T-cell (primary cell): ENCODE measurements around the genes CLK2 and HCN3.

DNA sequence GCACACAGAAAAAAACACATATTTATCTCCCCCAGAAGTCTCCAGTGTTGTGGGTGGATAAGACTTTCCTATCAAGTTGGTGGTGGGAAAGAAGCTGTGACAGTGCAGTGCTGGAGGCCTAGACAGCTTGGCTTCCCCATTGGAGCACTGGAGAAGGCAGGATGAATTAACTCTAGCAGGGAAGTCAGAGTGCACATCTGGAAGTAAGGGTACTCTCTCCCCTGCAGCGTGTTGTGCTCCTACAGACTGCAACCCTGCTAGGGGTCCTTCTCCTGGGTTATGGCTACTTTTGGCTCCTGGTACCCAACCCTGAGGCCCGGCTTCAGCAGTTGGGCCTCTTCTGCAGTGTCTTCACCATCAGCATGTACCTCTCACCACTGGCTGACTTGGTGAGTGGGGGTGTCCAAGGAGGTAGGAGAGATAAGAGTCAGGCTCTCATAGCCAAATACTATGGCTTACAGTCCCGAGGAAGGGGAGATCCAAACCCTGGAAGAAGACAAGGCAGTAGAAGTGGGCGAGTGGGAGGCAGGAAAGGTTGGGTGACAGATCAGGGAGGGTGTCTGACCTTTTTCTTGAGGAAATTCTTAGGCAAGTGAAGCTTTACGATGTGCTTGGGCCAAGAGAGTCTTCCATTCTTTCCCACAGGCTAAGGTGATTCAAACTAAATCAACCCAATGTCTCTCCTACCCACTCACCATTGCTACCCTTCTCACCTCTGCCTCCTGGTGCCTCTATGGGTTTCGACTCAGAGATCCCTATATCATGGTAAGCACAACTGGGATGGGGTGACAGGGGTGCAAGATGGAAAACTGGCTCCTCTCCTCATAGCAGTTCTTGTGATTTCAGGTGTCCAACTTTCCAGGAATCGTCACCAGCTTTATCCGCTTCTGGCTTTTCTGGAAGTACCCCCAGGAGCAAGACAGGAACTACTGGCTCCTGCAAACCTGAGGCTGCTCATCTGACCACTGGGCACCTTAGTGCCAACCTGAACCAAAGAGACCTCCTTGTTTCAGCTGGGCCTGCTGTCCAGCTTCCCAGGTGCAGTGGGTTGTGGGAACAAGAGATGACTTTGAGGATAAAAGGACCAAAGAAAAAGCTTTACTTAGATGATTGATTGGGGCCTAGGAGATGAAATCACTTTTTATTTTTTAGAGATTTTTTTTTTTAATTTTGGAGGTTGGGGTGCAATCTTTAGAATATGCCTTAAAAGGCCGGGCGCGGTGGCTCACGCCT is 2.1 kb downstream of the SLC50A1 start:
- PRO-cap, 7 experiments = no peak in any of the 7 experiments

- PRO-cap, 7 experiments = no peak in any of the 7 experiments
Measured at GRCh38 chr1:155187846-155188760, 14.5 kb downstream of the TRIM46 start.

DNA sequence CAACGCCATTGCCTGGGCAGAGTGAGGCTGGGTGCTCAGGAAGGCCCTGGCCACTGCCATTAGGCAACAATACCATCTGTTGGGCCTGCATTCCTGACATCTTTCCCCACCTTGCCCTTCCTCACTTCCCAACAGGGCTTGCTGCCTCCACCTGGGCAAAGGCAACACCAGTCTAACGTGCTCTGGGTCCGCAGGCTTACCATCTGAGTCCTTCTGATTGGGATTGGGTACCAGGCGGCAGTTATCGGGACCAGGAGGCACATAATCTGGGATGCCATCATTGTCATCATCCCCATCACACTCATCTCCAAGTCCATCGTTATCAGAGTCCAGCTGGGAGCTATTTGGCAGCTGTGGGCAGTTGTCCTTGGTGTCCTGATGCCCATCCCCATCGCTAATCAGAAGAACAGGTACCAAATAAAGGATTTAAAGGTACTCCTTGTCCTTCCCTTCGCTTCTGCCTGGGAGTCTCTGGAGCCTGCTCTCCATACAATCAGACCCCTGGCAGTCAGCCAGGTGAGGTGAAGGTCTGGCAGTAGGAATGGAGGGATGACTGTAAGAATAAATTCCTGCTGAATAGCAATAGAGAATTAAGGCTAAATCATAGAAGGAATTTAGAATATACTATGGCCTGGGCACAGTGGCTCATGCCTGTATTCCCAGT is 9.4 kb downstream of the THBS3 start:
- PRO-cap, 7 experiments = no peak in any of the 7 experiments

GRCh38 chr1:155226252-155227267 is 14.5 kb downstream of the GBA1 start:
- PRO-cap, 7 experiments = peak in 2 of 7 experiments; most common plus-strand start chr1:155226858 (in 1); most common minus-strand start chr1:155226710 (in 1)

- PRO-cap, 7 experiments = no peak in any of the 7 experiments
Measured at GRCh38 chr1:155247318-155248369, 6.6 kb upstream of the GBA1 start.

GRCh38 chr1:155262864-155263893 is 1.0 kb upstream of the SCAMP3 start:
- PRO-cap, 7 experiments = peak in 1 of 7 experiments; most common minus-strand start chr1:155263546 (in 1)

- PRO-cap, 7 experiments = peak in 7 of 7 experiments; most common plus-strand start chr1:155273606 (in 6); most common minus-strand start chr1:155273486 (in 7)
Measured at GRCh38 chr1:155272798-155273977, at the start of gene CLK2. TSS of gene CLK2 (minus strand) at chr1:155273504.

DNA sequence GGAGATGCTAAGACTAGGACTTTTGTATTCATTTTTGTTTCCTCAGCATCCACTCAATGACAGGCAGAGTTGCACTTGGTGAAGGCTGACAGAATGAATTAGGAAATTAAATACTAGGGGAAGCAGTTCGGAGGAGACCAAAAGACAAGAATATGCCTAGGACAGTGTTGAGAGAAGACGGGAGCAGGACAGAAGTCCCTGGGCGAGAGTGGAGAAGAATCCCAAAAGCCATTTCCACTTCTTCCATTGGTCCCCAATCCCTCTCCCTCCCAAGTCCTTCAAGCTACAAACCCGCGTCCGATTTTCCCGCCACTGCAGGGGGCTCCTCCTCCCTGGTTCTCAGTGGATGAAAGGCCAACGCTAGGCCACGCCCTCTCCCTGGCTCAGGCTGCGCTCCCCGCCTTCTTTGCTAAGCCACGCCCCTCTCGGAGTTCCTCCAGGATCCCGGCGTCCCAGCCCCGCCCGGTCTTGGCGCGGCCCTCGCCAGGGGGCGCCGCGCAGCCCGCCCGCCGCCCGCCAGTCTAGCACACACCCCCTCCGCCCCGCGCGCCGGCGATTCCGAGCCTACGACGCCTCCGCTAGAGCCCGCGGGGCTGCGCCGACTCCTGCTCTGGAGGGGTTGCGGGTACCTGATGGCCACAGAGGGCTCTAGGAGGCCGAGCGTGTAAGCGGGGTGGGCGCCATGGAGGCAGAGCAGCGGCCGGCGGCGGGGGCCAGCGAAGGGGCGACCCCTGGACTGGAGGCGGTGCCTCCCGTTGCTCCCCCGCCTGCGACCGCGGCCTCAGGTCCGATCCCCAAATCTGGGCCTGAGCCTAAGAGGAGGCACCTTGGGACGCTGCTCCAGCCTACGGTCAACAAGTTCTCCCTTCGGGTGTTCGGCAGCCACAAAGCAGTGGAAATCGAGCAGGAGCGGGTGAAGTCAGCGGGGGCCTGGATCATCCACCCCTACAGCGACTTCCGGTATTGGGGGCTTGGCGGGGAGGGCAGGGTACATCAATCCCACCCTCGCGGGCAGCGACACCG is at the start of gene HCN3:
Gene HCN3 (plus strand): TSS at position 555 of the 1,023 bp plus-strand sequence.
- PRO-cap, 7 experiments = no peak in any of the 7 experiments

- PRO-cap, 7 experiments = no peak in any of the 7 experiments
Measured at GRCh38 chr1:155318441-155319387, 2.0 kb upstream of the RUSC1 start.

DNA sequence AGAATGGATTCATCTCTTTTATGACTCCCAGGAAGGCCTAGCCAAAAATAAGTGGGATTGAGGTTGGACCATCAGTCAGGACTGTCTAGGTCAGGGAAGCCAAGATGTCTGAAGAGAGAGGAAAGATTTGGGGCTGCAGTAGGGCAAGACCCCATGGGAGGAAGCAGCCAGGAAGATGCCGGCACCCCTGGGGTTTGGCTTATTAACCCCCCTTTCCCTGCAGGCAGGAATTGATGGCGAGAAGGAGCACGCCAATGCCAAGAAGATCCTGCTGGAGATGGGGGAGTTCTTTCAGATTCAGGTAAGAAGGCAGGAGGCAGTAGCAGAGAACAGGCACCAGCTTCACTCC is 1.3 kb upstream of the RUSC1 start:
- PRO-cap, 7 experiments = no peak in any of the 7 experiments

- PRO-cap, 7 experiments = no peak in any of the 7 experiments
Measured at GRCh38 chr1:155321917-155322557, 1.3 kb downstream of the RUSC1 start.

DNA sequence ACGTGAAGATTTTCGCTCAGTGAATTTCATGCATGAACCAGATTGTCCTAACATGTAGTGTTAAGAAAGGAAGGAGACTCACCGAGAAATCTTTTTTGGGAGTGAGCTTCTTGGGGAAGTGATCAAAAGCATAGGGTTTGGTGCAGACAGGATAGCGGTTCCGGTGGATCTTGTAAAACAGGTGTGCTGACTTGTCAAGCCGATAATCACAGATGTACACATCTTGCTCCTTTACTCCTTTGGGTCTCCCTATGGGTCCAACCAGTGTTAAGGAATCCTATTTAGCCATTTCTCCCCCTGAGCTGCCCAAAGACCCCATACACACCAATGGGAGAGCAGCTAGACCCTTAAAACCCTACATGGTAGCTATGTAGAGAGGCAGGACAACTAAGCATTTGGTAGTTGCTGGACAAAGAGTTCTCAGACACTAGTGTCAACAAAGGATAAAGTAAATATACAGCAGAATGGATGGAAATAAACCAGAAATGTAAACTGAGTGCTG is 21.2 kb downstream of the RUSC1 start:
- PRO-cap, 7 experiments = no peak in any of the 7 experiments

DNA sequence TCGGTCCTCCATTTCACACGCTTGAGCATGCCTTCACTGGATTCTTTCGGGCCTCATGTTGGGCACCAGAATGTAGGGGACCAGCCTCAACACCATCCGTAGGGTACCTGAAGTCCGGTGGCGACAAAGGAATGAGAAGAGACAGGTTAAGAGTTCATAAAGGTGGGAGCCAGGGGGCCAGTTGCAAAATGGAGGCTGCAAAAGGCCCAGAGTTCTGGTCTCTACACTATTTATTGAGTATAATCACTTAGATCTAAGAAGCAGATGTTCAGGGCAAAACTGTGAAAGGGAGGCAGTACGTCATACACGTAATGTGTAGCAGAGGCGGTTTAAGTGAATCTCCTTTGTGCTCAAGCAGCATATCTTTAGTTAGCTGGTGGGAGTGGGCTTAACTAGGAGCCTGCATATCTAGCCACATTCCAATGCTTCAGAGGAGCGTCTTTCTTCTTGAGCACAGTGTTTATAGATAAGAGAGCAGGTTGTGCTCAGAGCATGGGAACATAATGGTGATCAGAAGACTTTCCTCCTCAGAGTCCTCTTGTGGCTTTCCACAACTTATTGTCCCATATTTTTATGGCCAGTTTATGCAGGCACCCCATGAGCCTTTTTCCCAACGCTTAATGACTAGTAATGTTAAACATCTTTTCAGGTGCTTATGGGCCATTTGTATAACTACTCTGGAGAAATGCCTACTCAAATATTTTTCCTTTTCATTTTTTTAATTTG is 10.2 kb downstream of the DAP3 start:
- PRO-cap, 7 experiments = no peak in any of the 7 experiments

DNA sequence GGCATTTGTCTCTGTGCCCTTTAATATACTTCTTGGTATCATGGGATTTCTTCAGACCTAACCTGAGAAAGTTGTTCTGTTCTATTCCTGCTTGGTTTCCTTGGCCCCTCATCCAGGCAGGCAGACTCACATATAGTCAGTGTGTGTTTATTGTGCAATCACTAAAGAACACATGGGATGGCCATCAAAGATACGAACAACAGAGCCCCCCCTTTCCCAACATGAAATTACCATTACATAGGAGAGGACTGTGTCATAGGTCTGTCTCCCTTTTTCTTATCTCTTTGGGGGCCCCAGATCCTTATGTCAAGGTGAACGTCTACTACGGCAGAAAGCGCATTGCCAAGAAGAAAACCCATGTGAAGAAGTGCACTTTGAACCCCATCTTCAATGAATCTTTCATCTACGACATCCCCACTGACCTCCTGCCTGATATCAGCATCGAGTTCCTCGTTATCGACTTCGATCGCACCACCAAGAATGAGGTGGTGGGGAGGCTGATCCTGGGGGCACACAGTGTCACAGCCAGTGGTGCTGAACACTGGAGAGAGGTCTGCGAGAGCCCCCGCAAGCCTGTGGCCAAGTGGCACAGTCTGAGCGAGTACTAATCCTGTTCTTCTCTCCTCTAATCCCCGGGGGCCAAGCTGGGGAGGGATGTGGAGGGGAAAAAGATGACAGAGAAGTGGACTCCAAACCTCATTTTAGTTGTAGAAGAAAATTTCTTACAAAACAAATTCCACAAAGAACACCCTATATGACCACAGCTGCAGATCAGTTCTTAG is 21.7 kb downstream of the SYT11 start:
- PRO-cap, 7 experiments = no peak in any of the 7 experiments

DNA sequence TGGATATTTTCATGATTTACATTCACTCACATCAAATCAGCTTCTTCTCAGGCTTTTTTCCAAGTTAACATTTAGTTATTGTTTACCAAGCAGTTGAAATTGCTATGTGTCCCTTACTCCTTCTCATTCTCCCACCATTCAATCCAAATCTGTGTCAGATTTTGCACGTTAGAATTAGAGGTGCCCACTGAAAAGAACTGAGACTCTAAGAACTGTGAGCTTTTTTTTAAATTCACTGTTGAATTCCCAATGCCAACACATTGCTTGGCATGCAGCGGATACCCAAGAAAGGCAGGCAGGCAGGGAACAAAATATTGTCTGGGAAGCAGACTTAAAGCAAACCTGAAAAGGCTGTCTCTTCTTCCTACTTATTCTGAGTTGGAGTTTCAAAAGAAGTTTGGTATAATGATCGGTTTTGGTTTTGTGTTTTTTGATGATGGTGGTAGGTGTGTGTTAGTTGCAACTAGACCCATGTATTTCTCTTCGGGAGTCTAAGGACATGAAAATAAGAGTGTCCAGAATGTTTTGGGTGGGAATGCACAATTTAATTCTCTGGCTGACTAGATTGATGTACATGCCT is 18.1 kb downstream of the RIT1 start:
- PRO-cap, 7 experiments = no peak in any of the 7 experiments

GRCh38 chr1:155950868-155951549 is 9.6 kb downstream of the RXFP4 start:
- PRO-cap, 7 experiments = no peak in any of the 7 experiments

DNA sequence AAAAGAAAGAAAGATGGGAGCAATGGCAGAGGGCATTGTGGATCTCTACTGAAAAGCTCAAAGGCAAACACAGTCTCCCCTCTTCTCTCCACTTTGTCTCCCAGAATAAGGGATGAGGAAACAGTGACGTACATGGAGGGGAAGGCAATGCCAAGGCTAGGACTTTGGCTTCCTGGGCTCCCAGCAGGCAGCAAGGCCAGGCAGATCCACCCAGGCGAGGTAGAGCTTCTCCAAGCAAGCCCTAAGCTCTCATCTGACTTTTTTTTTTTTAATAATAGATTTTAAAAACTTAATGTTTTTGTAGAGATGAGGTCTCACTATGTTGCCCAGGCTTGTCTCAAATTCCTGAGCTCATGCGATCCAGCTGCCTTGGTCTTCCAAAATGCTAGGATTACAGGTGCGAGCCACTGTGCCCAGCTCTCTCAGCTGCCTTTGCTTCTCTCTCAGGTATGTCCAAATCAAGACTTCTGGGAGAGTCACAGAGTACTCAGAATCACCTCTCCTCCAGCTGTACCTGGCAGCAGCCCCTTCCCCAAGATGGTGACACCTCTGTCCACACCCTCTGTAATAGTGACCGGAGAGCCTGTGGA is 4.5 kb downstream of the ARHGEF2 start:
- PRO-cap, 7 experiments = no peak in any of the 7 experiments

GRCh38 chr1:155990981-155991425 is 12.7 kb upstream of the ARHGEF2 start:
- PRO-cap, 7 experiments = no peak in any of the 7 experiments

GRCh38 chr1:156001004-156001579 is 19.7 kb downstream of the SSR2 start:
- PRO-cap, 7 experiments = no peak in any of the 7 experiments

DNA sequence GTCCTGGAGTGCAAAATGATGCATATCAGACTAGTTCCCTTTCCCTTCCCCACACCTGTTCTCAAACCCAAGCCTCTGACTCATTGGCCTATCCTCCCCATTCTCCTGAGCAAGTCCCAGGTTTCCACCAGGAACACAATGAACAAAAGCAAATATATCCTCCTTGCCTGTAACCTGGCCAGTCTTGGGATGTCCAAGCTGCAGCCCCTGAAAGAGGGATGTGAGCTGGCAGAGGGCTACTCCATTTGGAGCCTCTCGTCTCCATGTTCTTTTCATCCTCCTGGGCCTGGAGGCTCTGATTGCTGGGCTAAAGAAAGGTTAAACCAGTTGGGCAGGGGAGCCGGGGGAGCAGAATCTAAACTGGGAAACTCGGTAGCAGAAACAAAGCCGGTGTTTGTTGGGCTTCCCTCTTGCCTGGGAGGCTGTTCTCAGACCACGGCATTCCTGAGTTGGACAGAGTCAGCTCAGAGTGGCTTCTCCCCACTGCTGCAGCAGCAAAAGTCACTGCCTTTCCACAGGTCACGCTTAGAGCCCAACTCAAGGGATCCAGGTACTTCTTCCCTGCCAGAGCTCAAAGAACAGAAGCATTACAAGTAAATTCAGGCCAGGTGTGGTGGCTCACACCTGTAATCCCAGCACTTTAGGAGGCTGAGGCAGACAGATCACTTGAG is 13.9 kb downstream of the SSR2 start:
- PRO-cap, 7 experiments = no peak in any of the 7 experiments